SEM (cell line): ENCODE measurements around a stretch of chr3.

DNA sequence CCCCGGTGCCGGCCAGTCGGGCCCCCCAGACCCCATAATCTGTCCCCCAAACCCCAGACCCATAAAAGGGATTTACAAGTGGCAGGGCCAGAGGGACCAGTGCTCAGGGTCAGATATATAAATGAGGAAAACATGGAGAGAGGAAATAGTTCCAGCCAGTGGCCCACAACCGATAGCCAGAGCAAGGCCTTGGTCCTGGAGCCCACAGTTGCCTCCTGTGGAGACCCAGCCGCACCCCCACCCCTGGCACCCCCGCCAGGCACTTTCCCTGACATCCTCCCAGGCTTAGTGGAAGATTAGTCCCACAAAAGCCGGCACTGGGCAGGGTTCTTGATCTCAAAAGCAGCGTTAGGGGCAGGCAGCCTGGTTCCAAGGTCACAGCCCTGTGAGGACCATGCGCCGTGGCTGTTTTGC is 1.0 kb upstream of the PLXND1 start:
- PRO-cap = no peak

DNA sequence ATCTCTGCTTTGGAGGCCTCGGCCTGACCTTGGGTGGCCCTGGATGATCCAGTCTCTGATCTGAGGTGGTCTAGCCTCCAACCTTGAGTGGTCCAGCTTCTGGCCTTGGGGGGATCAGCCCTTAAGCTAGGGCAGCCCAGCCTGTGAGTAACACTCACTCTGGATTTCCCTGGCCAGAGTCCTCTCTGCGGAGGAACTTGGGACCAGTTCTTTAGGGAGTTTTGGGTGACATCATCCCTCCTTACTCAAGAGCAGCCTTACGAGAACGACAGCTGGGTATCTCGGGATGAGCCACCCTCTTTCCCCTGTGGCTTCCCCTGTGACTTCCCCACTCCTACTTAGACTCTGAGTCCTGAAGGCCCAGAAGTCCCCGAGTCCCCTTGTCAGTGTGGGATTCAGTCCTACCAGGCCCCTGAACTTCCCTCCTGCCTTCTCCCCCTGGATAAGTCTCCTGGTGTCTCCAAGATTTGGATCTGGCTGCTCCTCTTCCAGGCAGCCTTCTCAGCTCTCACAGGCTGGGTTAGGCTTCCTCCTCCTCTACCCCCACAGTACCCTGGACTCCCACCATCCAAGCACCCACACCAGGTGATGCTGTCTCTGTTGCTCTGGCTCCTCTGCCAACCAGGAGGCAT is 10.3 kb upstream of the PLXND1 start:
- PRO-cap = no peak

DNA sequence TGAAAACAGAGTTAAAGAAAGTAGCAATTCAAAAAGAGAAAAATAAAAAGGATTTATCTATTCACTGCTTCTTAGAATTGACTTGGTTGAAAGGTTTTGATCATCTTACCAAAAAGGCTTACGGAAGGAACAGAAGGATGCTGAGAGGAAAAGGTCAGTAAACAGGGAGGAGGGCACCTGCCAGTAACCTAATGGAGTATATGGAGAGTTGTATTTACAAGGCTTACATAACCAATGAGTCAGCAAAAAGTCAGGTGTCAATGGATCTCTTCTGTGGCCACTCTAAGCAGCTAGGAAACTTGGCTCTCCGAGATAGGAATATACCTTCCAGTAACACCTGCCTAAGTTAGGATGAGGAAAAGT is 80.4 kb upstream of the PLXND1 start:
- PRO-cap = no peak

GRCh38 chr3:129780621-129781148 is 112.8 kb downstream of the TMCC1 start:
- PRO-cap = no peak

DNA sequence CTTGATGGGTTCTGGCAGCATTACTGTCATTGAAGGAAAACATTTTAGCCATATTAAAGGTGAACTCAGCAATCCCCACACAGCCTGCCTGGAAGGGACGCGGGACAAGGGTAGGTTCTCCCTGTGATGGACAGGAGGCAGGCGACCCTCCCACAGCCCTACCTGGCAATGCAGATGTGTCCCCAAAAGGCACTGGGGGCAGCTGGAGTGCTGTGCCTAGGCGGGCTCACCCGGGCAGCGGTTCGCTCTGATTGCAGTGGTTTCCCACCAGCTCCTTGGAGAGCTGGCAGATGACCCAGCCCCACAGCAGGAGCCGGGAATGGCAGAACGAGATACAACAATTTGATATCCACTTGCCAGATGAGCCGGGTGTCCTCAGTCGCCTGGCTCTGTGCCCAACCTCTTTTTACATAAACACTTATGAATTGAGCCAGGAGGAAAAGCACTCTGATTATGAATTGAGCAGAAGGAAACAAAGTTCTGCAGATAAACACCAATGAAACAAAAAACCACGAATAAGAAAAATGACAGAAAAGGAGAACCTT is 38.1 kb downstream of the ALG1L2 start:
- PRO-cap = no peak

DNA sequence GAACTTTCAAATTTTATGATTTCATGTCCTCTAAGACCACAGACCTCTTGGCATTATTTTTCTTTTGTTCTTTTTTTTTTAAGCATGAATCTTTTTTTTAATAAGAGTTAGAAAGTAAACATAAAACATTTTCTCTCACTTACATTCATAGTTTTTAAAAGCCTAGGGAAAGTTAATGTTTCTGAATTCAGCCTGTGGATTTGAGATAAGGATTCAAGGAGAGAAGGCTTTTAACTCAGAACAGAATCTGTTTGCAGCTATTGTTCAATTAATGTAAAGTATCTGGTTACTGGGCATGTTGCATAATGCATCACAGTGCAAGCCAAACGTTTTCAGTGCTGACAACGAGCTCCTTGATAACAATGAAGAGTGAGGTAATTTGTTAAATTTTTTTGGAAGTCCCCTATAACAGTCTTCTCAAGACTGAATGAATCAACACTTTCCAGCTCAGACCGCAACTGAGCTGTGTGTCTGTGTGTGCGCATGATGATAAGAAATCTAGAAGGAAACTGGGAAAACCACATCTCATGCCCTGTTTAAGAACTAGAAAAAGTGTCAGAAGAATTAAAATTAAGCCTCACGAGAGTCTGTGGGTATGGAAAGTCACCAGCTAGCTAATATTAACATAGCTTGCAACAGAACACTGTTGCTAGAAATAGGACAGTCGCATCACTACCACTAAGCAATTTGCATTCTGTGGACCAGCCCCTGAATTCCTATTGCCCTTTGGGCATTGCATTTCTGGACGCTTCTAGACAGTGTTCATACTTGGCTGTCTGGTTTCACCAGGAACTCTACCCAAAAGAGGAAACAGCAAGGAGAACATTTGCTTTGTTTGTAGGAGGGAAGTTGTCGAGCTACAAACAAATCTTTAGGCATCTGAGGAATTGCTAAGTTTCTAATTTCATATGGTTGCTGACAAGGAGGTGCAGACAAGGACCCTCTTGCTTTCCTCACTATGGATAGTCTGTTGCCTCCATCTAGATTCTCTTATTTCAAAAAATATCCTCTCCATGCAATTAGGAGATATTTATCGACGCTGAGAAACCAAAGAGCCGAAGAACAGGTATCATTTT is 43.7 kb upstream of the ATP2C1 start:
- PRO-cap = bidirectional peak, plus-strand start at position 435 of the sequence, minus-strand start at position 355 of the sequence; unidirectional peak, plus-strand start at position 733 of the sequence; bidirectional peak, plus-strand start at position 907 of the sequence, minus-strand start at position 807 of the sequence

GRCh38 chr3:130857543-130857815 is 36.4 kb upstream of the ATP2C1 start:
- PRO-cap = no peak

DNA sequence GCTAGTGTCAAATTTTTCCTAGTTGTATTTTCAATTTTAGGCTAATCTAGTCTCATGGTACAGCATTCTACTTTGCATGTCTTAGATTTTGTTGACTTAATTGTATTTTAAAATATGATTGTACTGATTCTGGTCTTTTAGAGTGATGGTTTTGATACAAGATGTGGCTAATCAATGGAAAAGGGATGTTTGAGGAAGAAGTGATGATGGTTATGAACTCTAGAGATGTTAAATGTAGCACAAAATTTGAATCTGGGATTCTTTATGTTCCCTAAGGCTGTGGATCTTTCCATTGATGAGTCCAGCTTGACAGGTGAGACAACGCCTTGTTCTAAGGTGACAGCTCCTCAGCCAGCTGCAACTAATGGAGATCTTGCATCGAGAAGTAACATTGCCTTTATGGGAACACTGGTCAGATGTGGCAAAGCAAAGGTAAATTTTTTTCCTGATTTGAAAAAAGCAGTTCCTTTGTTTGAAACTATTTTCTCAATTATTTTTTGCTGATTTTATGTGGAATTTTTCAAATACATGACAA is 59.7 kb downstream of the ATP2C1 start:
- PRO-cap = no peak

DNA sequence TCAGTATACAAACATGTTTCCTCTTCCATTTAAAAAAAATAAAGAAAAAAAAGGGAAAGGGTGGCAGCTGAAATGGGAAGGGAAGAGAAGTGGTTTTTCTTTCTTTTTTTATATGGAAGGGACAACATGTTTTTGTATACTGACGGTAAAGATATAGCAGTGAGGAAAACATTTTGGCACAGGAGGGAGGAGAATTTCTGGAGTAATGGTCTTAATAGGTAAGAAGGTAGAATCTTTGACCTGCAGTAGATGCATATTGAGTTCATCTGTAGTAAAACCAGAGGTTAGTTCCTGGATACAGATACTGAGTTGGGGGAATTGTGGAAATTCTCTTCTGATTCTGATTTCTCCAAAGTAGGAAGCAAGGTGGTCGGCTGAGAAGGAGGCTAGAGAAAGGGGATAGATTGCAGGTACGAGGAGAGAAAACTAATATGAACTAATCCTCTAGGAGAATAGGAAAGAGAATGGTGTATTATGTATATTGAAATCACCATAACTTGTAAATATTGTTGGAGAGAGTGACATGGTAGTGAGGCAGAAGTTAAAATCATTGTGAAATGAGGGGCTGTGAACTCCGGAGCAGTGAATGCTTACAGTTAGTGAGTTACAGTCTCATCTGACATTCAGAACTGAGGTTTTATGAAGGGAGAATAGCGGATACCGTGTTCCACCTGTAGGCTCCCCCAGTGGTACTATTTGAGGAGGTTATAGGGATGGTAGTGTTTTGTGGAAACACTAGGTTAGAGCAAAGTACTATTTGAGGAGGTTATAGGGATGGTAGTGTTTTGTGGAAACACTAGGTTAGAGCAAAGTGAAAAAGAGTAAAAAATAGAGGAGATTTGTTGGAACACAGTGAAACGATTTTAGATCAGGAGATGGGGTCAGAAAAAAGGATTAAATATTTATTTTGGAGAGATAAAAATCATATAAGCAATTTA is 34.8 kb downstream of the ASTE1 start:
- PRO-cap = no peak

DNA sequence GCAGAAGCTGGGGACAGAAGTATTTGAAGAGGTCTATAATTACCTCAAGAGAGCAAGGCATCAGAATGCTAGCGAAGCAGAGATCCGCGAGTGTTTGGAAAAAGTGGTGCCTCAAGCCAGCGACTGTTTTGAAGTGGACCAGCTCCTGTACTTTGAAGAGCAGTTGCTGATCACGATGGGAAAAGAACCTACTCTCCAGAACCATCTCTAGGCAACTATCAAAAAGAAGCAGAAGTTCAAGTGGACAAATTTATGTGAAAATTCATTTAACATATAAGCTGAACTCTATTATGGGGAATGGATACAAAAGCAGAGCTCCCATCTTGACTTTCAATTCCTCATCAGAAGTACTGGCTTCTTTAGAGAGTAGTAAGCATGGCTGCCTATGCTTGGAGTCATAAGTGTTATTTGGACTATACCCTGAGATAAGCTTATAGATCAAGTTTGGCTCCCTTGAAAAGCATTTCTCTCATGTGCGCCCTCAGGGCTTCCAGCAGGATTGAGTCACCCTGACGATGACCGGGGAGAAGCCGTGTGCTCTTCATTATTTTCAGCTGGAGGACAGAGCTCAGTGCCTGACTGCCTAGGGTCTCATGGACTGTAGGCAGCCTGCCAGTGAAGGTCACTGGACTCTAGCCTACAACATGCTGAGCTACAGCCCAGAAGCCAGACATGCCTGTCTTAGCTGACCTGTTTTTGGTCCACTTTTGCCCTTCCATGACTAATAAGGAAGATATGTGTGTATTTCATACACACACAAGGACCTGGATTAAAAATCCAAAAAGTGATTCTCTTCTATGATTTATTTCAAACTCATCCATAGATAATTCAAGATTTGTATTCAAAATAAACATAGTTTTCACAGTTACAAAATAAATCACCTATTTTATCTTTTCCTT is 31.8 kb upstream of the NUDT16 start:
- PRO-cap = no peak

DNA sequence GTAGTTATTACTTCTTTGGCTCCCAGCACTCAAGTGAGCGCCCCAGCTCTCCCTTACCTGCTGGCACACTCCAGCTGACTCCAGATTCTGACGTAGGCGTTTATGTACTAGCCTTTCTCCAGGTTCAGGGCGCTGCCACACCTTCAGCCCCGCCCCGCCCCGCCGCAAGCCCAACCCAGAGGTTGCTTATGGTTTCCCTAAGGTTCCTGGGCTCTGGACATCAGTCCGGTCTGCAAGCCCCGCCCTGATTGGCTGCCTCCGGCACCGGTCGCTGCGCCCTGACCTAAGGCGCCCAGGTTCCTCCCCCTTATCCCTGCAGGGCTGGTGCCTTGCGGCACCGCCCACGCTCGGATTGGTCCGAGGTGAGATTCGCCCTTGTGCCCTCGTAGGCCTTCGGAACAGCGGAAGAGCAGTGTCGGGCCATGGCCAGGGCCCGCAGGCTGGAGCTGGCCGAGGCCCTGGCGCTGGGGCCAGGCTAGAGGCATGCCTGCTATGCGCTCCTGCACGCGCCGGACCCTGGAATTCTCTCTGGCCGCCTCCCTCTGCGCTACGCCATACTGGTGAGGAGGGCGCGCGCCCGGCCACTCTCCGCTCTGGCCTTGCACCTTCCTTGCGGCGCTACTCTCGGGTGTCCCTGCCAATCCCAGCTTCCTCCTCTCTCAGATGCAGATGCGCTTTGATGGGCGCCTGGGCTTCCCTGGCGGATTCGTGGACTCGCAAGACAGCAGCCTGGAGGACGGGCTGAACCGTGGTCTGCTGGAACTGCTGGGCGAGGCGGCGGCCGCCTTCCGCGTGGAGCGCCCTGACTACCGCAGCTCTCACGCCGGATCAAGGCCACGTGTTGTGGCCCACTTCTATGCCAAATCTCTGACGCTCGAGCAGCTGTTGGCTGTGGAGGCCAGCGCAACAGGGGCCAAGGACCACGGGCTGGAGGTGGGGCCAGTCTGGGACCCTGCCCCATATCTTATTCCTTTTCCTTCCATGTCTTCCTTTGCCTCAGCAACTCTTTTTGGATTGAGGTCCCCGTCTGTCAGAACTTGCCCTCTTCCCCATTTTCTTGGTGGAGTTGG is 19.7 kb upstream of the NUDT16 start:
- PRO-cap = no peak

DNA sequence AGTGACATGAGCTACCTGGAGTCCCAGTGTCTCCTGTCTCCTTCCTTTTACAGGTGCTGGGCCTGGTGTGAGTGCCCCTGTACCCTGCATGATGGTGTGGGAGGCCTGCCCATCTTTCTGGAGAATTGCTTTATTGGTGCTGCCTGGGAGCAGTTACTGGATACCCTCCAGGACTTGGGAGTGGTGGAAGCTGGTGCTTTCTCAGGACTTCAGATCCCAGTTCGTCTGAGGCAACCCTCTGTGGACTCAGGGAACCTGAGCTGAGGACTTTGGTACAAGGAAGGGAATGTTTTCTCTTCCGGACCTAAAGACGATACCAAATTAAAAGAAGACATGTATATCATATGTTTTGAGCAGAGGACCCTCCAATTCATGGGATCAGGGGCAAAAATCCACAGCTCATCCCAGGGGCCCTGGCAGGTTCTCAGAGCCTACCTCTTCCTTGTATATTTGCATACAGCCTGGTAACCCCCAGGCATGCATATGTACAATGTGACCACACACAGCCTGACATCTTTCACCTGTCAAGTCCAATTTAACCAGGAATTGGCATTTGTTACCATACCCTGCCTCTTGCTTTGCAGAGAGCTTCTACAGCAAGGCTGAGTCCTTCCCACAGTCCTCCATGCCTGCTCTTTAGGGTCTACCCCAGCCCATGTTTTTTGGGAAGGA is 18.1 kb upstream of the NUDT16 start:
- PRO-cap = no peak

GRCh38 chr3:131477307-131477616 is 25.5 kb downstream of the MRPL3 start:
- PRO-cap = no peak

- PRO-cap = no peak
These were observed 13.8 kb upstream of the ACP3 start for GRCh38 chr3:132303379-132303787.

DNA sequence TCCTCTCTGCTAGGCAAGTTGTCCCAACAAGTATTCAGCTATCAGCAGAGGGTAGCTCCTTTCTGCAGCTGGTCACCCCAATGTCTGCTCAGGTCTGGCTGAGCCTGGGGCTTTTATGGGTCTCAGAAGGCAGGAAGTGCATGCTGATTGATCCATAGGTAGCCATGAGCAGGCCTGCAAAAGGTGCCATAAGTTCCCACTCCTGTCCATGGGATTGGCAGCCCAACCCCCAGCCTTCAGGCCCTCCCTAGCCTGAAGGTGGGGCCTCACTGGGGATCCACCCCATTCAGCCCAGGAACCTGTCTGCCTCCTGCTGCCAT is 34.6 kb upstream of the DNAJC13 start:
- PRO-cap = no peak

DNA sequence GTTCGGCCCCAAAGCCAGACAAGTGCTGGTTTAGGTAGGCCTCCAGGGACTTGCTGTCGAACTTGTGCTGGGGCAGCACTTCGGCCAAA is 131 bp downstream of the ACAD11 start:
- PRO-cap = no peak

DNA sequence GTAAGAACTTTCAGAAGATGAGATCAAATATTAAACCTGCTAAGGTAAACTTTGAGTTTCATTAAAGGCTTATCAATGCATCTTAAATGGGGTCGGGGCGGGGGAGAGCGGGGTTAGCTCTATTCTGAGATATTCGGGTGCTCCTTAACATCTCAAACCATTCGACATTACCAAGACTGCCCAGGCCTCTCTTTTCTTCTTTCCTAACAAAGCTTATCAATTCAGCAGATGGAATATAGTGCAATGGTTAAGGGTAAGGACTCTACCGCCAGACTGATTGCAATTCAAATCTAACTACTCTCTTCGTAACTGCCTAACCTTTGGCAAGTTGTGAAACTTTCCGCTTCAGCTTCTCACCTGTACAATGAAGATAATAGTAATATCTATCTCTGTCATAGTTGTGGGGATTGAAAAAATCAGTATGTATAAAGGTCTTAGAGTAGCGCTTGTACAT is 903 bp downstream of the UBA5 start:
- PRO-cap = no peak

- PRO-cap = no peak
These were observed 103.6 kb upstream of the BFSP2 start for GRCh38 chr3:133296281-133296728.

GRCh38 chr3:133413338-133413940 is 13.6 kb downstream of the BFSP2 start:
- PRO-cap = no peak

DNA sequence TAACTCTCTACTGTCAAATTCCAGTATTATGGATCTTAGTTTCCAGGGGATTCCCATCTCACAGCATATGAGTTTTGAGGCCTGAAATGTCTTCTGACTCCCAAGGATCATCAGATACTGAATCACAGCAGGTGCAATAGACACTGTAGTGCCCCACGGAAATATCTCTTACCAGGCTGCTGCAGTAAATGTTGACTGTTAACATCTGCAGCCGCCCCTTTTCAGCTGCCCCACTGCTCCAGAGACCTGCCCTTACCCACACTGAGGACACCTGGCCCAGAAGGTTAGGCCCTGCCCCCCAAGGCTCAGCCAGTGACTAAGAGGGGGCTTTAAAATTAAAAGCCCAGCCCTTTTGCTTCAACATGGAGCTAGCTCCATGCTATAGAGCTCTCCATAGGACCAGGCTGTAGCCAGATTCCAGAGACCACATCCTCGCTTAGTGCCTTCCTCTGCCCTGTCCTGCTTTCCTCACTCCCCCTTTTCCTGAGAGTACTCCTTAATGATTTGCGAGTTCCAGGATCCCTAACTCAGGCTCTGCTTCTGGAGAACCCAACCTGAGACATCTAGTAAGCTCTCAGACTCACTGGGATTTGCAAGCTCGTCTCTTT is 67.2 kb downstream of the BFSP2 start:
- PRO-cap = no peak